ENCODE measurements around the genes TAF6L, STX5, ATL3, ZFTA, SPINDOC and MARK2.

- PRO-cap, 3 experiments = no peak in any of the 3 experiments
- RRBS = no CpG with 5 or more reads among the region's 3 CpGs
Measured at GRCh38 chr11:62729038-62729247, 657 bp downstream of the TTC9C start.

DNA sequence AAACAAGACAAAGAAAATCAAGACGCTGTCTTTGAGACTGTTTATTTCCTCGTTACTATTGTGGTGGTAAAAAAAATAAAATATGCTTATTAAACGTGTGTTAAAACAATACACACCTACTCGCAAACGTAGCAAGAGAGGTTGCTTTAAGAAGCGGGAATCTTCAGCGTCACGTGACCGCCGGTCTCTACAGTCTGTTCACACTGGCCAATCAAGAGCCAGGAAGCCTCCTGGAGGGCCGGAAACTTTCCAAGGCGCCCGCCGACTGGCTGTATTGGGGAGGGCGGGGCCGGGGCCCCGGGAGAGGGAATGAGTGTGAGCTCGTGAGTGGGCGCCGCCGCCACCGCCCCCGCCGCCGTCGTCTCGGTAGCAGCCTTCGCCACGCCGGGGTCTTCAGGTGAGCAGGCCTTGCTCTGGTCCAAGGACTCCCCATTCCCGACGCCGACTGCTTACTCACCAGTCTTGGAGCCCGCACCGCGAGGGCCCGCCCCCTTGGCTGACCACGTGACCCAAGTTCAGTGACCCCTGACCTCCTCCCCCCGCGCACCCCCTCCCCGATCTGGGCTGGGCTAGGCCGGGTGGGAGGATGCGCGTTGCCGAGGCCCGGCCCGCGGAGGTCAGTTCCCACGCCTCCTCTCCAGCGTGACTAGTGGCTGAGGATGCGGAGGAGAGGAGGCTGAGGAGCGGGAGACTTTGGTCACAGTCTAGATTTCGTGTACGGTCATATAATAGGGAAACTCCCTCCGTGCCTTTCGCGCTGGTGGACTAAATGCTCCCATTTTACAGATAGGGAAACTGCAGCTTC lies at the start of gene TAF6L:
TSS of gene TAF6L (plus strand) at position 303 of the 805 bp plus-strand sequence.
- PRO-cap, 3 experiments = peak in 3 of 3 experiments; most common plus-strand start position 649 of the sequence (in 3); most common minus-strand start position 447 of the sequence (in 3)
- RRBS = under 1% methylated on average over 17 of the region's 57 CpGs

GRCh38 chr11:62831939-62832604 lies at the start of gene STX5:
TSS of gene STX5 (minus strand) at chr11:62832051.
- PRO-cap, 3 experiments = peak in 3 of 3 experiments; most common plus-strand start chr11:62832244 (in 2); most common minus-strand start chr11:62832051 (in 3)
- RRBS = 2% methylated on average over 6 of the region's 58 CpGs

DNA sequence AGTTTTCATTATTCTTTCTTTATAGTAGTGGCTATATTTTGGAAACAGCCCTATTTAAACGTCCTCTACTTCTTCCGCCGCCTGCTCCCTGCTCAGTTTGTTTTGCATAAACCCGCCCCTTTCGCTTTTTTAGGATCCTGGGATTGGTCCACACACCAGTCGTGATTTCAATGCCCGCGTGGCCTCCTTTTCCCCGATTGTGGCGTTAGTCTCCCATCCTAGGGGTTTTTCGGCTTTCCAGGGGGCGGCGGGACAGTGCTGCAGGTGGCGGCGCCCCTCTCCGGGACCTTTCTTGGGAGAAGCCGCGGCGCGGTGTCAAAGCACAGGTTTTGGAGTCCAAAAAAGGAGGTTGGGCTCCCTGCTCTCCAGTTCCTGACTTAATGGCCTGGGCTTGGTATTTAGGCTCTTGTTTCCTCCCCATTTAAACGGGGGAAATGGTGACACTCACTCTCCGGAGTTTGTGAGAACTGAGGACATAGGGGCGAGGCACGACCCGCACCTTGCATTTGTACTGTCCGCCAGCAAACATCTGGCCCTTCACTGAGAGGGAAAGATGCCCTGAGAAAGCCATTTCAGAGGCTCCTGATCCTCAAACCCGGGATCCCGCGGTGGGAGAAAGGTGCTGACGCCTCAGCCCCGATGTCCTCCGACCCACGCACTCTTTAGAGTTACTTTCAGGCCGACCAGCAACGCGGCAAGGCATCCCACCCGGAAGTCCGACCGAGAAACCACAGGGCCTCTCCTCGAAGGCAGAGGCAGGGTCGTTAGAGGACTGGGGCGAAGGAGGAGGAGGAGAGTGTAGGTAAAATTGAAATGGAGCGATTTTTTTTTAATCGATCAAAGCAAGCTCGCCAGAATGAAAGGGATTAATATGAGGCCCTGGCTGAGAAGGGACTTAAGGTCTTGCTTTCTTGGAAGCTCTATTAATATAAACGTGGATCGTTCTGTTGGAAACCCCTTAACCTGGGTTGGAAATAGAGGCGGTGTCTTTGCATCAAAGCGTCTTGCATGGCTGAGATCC lies 2.8 kb upstream of the WDR74 start:
- PRO-cap, 3 experiments = peak in 3 of 3 experiments; most common plus-strand start position 153 of the sequence (in 2); most common minus-strand start position 662 of the sequence (in 3)
- RRBS = 2% methylated on average over 8 of the region's 49 CpGs

DNA sequence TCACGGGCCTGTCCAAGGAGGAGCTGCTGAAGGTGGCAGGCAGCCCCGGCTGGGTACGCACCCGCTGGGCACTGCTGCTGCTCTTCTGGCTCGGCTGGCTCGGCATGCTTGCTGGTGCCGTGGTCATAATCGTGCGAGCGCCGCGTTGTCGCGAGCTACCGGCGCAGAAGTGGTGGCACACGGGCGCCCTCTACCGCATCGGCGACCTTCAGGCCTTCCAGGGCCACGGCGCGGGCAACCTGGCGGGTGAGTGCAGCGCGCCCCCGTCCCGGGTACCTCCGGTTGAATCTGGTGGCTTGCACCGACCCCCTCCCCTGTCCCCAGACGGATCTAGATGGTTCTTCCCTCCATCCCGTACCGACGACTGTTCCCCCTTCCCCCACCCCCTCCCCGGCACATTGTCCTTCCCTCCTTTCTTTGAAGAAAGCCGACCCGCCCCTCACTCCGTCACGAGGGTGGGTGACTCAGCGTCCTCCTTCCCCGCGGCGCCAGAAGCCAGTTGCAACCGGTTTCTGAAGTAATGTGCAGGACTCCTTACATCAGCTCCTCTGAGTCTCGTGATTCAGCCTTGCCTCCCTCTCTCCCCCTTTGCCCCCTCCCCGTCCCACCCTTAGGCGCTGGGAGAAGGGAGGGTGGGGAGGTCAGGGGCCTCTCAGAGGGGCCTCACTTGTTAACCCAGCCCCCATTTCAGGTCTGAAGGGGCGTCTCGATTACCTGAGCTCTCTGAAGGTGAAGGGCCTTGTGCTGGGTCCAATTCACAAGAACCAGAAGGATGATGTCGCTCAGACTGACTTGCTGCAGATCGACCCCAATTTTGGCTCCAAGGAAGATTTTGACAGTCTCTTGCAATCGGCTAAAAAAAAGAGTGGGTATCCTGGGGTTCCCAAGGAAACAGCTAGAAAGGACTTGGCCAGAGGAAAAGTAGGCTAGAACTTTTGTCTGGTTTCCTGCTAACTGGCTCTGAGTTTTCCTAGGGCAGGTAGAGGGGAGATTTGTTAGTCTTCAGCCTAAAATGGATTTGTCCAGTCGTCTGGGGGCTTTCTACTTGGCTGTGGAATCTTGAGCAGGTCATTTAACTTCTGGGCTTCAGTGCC lies 853 bp downstream of the SLC3A2 start:
- PRO-cap, 3 experiments = peak in 3 of 3 experiments; most common plus-strand start position 220 of the sequence (in 3); most common minus-strand start position 171 of the sequence (in 3)
- RRBS = under 1% methylated on average over 28 of the region's 54 CpGs

DNA sequence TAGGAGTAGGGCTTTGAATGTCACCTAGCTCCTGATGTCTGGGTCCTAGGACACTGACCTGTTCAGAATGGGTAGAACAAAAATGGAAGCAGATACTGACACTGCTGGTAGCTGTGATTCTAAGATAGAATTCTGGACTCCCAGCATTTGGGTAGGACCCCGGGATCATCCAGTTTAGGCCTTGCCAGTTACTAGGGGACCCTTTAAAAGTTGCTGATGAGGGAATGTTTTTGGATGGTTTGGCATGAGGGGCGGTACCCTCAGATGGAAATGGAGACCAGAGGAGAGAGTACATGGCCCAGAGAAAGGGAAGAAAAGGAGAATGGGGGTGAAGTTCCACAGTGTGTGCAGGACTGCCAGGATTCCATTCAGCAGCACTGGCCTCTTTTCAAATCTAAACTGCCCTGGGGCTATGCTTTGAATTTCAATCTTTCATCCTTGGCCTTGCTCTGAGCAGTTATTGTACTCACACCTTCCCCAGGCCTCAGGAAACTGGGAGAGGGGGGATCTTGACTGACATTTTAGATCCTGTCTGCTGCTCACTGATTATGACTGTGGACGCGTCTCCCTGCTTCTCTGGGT lies 2.9 kb downstream of the SLC3A2 start:
- PRO-cap, 3 experiments = no peak in any of the 3 experiments
- RRBS = no CpG with 5 or more reads among the region's 4 CpGs

DNA sequence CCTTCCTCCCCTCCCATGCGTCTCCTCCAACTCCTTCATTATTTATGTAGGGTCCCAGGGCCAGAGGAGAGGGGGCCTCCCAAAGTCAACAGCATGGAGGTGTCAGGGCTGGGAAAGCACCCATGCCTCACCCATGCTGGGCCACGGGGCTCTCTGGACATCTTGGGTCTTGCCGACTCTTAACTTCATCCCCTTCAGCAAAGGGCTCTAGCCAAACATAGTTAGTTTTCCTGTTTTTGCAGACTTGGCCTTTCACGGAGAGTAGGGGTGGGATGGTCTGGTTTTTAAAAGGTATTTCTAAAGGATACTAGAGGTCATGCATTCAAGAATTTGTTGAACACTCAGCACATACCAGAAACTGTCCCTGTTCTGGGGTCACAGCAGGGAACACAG lies 8.2 kb downstream of the SLC3A2 start:
- PRO-cap, 3 experiments = no peak in any of the 3 experiments
- RRBS = no CpG with 5 or more reads among the region's 4 CpGs

- PRO-cap, 3 experiments = no peak in any of the 3 experiments
- RRBS = no CpG with 5 or more reads among the region's 16 CpGs
Measured at GRCh38 chr11:63528133-63528795, 8.3 kb upstream of the PLAAT4 start.

DNA sequence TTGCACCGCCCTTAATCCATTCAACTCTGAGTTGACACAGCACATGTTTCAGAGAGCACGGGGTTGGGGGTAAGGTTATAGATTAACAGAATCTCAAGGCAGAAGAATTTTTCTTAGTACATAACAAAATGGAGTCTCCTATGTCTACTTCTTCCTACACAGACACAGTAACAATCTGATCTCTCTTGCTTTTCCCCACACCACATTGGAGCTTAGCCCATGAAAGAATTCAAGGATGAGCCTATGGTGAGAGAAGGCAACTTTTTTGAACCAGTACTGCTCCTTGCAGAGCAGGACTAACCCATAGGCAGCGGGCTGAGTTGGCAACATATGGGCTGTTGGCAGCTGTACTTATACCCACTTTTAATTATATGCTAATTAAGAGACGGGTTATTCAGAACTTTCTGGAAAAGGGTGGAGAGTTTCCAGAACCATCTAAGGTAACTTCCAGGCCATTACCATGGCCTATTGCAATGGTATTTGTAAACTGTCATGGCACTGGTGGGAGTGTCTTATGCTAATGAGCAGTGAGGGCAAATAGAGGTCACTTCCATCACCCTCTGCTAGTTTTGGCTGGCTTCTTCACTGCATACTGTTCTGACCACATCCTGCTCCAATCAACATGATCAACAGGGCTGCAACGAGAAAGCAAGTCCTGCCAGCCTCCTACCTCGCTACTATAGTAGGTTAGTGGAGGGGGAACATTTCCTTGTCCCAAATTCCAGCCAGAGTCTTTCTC lies 5.4 kb upstream of the PLAAT4 start:
- PRO-cap, 3 experiments = no peak in any of the 3 experiments
- RRBS = no CpG with 5 or more reads among the region's 6 CpGs

DNA sequence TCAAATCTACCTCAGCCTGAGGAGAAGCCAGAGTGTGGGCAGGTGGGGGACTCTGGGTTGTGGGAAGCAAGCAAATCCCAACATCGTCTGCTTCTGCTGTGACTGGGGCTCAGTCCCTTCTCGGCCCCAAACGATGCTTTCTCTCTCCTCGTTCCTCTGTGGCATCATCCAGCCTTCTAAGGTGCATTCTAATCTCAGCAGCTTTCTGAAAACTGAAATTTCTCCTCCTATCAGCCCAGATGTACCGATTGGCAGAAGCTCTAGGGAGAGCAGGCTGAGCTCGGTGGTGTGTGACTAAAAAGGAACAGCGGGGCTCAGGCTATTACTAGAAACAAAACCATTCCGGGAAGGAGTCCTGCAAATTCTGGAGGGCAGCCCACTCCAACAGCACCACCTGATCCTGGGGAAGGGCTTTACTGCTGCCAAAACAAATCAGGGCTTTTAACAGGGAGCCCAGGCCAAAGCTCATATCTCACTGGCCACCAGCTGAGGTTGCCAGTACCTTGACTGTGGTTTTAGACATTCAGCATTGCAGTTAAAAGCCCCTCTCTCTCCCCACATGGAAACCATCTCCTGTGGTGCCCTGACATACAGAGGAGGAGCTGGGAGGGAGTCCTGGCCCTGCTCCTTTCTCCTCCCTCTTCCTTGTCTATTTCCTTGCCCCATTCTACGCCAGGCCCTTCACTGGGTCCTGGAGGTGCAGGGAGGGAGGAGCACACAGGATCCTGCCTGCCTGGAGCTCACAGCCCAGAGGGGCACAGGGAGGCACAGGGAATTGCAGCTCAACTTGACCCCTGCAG lies 740 bp downstream of the PLAAT4 start:
- PRO-cap, 3 experiments = peak in 3 of 3 experiments; most common plus-strand start position 684 of the sequence (in 3); most common minus-strand start position 296 of the sequence (in 2)
- RRBS = no CpG with 5 or more reads among the region's 9 CpGs

DNA sequence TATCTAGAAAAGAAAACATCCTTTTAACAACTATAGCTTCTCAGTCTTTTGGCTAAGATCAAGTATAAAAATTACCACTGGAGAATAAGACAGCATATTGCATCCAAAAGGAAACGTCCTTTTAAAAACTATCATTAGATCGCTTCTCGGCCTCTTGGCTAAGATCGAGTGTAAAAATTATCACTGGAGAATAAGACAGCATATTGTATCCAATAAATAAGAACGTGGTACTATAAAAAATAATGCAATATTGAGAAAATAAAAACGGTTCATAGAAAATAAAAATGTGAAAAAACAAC lies 14.4 kb upstream of the PLAAT2 start:
- PRO-cap, 3 experiments = no peak in any of the 3 experiments
- RRBS = no CpG with 5 or more reads among the region's 6 CpGs

GRCh38 chr11:63608429-63608916 lies 5.8 kb downstream of the PLAAT3 start:
- PRO-cap, 3 experiments = peak in 2 of 3 experiments; most common minus-strand start chr11:63608549 (in 2)
- RRBS = no CpG with 5 or more reads among the region's 5 CpGs

DNA sequence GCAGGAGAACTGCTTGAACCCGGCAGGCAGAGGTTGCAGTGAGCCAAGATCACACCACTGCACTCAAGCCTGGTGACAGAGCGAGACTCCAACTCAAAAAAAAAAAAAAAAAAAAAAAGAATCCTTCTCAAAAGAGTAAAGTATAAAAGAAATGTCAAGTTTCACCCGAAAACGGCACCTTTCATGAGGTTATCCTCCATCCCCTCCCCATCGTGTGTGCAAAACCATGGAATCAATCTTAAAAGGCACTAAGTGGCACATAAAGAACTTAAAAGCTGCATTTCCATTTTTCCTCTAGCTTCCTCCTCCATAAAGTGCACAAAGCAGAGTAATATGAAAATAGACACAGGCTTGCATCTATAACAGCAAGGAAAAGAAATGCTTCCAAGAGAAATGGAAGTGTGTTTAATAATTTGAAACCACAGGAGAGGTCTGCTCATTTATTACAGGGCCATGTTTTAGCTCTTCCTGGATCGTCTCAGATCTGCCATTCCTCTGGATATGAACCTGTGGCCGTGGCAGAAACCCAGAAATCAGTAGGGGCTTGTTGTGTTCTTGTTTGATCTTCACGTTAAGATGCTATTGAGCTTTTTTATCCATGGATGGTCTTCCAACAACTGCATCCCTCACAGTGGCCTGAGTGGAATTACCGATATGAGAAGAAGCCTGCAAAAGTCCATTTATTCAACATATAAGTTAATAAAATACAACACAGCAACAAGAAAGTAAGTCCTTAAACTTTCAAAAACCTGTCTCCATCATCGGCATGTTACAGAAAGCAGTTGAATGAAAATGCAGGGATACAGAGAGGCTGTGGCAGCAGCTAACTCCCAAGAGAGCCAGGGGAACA lies 14.7 kb upstream of the PLAAT3 start:
- PRO-cap, 3 experiments = no peak in any of the 3 experiments
- RRBS = no CpG with 5 or more reads among the region's 10 CpGs

GRCh38 chr11:63671298-63672050 lies at the start of gene ATL3:
TSS of gene ATL3 (minus strand) at chr11:63671376.
- PRO-cap, 3 experiments = peak in 3 of 3 experiments; most common plus-strand start chr11:63671459 (in 3); most common minus-strand start chr11:63671385 (in 3)
- RRBS = 1% methylated on average over 7 of the region's 64 CpGs

DNA sequence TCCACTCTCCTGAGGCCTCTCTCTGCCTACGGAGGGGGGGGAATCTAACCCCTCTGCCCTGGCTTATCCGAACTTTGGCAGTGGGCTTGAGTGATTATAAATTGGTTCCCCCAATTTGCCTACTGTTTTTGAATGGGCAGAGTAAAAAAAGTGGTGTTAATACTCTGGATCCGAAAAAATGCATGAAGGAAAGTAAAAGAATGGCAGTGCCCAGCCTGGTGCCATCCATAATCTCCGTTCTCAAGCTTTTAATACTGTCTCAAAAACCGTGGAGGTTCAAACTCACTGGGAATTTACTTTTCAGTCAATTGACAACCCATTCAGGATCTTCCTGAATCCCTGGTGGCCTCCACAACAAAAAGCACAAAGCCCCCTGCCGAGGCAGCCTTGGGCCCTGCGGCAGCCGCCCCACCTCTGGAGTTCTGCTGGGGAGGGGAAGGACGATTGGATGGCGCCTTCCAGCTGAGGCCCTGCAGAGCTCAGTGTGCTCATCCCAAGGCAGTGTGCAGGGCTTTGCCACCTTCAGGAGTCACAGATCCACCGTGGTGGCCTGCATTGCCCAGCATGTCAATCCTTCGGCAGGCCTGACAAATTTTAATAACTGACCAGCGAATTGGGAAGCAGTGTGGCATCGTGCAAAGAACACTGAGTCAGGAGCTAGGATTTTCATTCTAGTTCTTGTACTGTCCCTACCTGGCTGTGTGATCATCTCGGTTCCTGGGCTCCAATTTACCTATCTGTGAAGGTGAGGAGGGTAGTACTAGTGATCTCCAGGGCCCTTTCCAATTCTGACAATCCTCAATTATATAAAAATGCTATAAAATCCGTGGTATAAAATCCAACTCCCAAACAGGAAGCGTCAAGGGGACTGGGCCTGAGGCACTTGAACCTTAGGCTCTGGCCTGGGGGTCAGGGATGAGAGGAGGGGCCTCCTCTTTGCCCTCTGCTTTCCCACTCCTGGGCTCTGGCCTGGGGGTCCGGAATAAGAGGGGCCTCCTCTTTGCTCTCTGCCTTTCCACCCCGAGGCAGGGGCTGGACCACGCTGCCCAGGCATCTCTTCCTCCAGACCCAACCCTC lies 7.3 kb downstream of the ZFTA start:
- PRO-cap, 3 experiments = no peak in any of the 3 experiments
- RRBS = no CpG with 5 or more reads among the region's 20 CpGs

DNA sequence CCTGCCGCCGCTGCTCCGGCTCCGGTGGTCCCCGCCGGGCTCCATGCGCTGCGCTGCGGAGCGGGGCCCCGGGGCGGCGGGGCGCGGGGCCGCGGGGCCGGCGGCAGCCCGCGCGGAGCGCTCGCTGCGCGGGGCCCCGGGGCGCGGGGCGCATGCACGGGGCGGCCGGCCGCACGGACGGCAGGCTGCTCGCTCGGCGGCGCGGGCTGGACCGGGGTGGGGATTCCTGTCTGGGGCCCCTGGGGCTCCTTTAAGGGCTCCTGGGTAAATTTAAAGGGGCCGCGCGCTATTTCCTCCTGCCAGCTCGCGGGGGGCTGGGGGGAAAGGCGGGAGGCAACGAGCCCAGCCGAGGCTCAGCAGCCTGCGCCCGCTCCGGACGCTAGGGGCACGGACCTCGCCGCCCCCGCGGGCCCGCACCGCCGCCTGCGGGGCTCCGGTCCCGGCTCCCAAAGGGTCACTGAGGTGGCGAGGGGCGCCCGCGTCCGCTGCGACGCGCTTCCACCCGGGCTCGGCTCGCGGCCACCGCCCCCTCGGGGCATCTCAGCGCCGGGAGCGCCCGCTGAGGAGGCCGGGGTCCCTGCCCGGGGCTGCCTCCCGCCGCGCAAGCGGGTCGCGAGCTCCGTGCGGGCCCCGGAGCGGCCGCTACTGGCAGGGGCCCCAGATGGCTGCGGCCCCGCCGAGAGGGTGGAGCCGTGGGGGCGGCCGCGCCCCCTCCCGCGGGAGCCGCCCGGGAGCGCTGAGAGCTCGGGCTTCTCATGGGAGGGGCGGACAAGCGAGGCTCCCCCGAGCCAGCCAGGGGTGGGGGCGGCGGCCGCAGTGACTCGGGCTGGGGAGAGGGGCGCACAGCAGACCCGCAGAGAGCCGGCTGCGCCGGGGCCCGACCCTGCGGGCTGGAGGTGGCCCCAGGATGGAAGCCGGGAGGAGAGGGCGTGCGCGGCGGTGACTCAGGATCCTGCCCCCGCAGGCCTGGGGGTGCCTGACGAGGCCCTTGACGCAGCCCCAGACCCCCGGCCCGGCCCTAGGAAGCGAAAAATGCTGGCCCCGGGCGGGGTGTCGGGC lies at the start of gene ZFTA:
TSS of gene ZFTA (minus strand) at position 198 of the 1,059 bp plus-strand sequence.
- PRO-cap, 3 experiments = peak in 3 of 3 experiments; most common plus-strand start position 816 of the sequence (in 1); most common minus-strand start position 208 of the sequence (in 3)
- RRBS = 2% methylated on average over 79 of the region's 137 CpGs

GRCh38 chr11:63813084-63813924 lies at the start of gene SPINDOC:
TSS of gene SPINDOC (plus strand) at chr11:63813456.
- PRO-cap, 3 experiments = peak in 3 of 3 experiments; most common plus-strand start chr11:63813492 (in 3); most common minus-strand start chr11:63813296 (in 2)
- RRBS = 2% methylated on average over 29 of the region's 104 CpGs

- PRO-cap, 3 experiments = peak in 3 of 3 experiments; most common plus-strand start chr11:63839126 (in 2)
- RRBS = 3% methylated on average over 43 of the region's 72 CpGs
Measured at GRCh38 chr11:63838821-63839396, at the start of gene MARK2. TSS of gene MARK2 (plus strand) at chr11:63839110.

DNA sequence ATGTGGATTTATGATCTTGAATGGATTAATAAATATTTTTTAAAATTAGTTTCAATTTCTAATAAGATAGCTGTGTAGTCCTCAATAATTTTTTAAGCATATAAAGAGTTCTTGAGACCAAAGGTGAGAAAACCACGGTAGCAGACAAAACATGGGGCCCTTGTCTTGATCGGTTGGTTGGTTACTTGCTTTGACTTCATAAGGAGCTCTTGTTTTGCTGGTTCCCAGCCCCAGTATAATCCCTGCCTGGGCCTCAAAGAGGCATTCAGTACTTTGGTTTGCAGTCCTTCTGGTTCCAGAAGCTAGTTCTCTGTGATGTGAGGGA lies 17.0 kb downstream of the MARK2 start:
- PRO-cap, 3 experiments = no peak in any of the 3 experiments
- RRBS = no CpG with 5 or more reads among the region's 2 CpGs

DNA sequence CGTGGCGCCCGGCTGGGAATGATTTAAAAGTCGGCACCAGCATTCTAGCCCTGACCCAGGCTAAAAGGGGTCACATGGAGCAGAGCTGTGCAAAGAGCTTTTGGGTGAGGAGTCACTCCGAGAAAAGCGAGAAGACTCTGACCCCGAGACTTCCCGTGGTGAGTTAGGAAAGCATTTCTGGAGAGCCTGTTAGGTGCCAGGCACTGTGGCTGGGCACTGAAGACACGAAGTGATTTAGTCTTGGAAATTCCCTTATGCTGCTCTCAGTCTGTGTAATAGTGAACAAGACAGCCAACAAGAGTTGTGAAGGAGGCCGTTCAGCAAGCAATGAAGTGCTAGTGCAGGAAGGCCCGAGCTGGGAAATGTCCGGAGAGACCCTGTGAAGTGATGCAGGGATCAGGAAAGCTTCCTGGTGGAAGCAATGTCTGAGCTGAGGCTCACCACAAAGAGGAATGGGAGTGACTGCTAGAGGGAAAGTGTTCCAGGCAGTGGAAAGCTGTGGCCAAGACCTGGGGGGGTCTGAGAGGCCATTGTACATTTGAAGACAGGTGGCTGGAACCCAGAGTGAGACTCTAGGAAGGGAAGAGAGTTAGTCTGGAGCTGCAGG lies 31.6 kb downstream of the MARK2 start:
- PRO-cap, 3 experiments = no peak in any of the 3 experiments
- RRBS = no CpG with 5 or more reads among the region's 12 CpGs

Measured in breast (tissue), 4 donors.